Cardiac atrium fibroblast (primary cell): ENCODE measurements around the gene MRPL3.

GRCh38 chr3:129429505-129429871 lies 1.1 kb upstream of the EFCAB12 start:
- RAMPAGE, long total RNA: no peak

DNA sequence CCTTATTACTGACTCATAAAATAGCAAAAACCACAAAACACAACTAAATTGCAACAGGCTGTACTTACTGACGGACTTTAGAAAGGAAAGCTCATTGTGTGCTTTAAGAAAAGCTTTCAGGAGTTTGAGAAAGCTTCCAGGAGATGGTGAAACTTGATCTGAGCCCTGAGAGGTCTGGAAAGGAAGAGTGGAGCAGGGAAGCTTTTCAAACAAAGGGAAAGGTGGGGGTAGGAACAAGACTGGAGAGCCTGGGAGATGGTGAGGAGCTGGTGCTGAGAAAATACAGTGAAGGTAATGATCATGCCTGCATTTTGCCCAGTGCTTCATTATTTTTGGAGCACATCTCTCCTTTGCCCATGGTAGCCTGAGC lies 42.0 kb upstream of the RHO start:
- RAMPAGE, long total RNA: no peak

GRCh38 chr3:129591868-129592431 lies 14.5 kb downstream of the PLXND1 start:
- RAMPAGE, long total RNA: no peak

GRCh38 chr3:129592666-129593199 lies 13.7 kb downstream of the PLXND1 start:
- RAMPAGE, long total RNA: no peak

DNA sequence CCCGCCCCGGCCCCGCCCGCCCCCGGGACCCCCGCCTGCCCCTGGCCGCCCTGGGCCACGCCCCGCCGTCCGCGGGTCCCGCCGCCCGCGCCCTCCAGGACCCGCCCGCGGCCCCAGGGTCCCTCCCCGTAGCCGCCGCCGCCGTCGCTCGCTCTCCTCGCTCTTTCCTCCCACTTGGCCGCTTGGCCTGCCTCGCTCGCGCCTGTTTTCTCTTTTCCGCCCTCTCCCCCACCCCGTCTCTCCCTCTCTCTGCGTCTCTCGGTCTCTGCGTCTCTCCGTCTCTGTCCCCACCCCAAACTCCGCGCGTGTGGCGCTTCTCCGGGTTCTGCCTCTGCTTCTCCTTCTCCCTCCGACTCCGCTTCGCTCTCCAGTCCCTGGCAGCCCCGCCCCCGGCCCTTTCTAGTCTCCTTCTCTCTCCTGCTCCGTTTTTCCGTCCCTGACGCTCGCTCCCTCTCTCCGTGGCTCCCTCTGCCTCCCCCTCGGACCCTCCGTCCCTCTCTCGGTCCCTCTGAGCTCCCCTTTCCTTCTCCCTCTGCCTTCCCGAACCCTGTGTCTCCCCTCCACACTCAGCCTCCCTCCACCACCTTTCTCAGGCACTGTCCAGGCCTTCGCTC lies 492 bp upstream of the PLXND1 start:
- RAMPAGE, long total RNA: no peak

DNA sequence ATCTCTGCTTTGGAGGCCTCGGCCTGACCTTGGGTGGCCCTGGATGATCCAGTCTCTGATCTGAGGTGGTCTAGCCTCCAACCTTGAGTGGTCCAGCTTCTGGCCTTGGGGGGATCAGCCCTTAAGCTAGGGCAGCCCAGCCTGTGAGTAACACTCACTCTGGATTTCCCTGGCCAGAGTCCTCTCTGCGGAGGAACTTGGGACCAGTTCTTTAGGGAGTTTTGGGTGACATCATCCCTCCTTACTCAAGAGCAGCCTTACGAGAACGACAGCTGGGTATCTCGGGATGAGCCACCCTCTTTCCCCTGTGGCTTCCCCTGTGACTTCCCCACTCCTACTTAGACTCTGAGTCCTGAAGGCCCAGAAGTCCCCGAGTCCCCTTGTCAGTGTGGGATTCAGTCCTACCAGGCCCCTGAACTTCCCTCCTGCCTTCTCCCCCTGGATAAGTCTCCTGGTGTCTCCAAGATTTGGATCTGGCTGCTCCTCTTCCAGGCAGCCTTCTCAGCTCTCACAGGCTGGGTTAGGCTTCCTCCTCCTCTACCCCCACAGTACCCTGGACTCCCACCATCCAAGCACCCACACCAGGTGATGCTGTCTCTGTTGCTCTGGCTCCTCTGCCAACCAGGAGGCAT lies 10.3 kb upstream of the PLXND1 start:
- RAMPAGE, long total RNA: no peak

GRCh38 chr3:129626369-129627388 lies 20.2 kb upstream of the PLXND1 start:
- RAMPAGE, long total RNA: no peak

- RAMPAGE, long total RNA: no peak
These were observed 67.9 kb upstream of the PLXND1 start for GRCh38 chr3:129674355-129674790.

DNA sequence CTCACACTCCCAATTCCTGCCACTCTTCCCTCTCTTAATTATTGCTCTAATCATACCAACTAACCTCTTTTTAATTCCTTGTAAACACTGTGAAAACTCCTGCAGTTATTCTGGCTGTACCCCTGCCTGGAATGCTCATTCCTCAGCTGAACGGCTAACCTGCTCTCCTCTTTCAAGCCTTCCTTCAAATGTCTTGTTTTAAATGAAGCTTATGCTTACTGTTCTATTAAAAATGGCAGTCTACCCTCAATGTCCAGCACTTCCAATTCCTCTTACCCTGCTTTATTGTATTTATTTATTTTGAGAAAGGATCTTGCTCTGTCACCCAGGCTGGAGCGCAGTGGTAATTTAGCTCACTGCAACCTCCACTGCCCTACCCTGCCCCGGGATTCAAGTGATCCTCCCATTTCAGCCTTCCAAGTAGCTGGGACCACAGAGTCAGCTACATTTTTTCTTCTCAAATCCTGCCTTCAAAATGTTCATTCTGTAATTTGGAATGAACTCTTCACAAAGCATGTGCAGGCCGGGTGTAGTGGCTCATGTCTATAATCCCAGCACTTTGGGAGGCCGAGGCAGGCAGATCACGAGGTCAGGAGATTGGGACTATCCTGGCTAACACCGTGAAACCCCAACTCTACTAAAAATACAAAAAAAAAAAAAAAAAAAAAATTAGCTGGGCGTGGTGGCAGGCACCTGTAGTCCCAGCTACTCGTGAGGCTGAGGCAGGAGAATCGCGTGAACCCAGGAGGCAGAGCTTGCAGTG lies 114.8 kb upstream of the PLXND1 start:
- RAMPAGE, long total RNA: no peak

- RAMPAGE, long total RNA: no peak
These were observed 117.5 kb downstream of the TMCC1 start for GRCh38 chr3:129775959-129776465.

GRCh38 chr3:129942403-129942804 lies 32.1 kb upstream of the TRH start:
- RAMPAGE, long total RNA: no peak

GRCh38 chr3:130002731-130003318 lies 28.3 kb downstream of the TRH start:
- RAMPAGE, long total RNA: no peak

DNA sequence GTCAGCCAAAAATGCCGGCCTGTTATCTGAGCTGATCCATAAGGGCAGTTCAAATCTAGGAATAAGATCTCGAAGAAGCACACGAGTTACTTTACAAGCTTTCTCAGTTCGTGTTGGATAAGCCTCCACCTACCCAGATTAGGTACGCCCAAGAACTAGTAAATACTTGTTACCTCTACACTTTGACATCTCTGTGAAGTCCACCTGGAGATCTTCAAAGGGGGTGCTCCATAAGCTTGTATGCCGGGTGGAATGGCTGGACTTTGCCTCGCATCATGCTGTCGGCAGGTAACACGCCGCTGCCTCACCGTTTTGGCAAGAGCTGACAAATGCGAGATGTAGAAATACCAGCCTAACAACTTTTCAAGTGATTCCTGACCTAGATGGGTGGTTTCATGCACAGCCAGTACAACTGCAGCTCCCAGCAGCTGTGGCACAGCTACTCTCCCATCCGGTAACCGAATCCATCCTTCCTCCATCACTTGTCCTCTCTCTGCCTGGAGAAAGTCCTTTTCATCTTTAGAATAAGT lies 62.6 kb downstream of the ALG1L2 start:
- RAMPAGE, long total RNA: no peak

DNA sequence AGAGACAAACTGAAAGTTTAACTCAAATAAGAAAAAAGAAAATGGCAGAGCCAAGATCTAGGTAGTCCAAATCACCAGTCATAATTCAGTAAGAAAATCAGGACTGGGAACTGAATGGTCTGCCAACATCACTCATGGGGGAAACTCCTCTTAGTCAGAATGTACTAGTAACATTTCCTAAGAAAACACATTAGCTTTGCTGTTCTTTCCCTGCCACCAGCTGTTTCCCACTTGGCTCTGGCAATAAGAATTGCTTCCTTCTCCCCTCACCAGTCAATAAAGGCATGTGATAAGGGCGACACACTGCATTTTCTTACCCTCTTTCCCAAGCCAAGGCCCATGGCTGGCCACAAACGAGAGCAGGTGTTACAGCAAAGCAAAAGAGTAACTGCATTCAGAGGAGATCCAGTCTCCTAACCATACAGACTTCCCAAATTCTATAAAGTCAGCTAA lies 46.1 kb downstream of the PIK3R4 start:
- RAMPAGE, long total RNA: no peak

DNA sequence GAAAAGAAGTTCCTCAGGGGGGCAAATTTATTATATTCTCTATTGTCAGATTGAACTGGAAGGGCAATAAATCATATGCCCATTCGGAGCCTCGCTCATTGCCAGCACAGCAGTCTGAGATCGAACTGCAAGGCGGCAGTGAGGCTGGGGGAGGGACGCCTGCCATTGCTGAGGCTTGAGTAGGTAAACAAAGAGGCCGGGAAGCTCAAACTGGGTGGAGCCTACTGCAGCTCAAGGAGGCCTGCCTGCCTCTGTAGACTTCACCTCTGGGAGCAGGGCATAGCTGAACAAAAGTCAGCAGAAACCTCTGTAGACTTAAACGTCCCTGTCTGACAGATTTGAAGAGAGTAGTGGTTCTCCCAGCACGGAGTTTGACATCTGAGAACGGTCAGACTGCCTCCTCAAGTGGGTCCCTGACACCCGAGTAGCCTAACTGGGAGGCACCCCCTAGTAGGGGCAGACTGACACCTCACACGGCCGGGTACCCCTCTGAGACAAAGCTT lies 61.7 kb upstream of the ATP2C1 start:
- RAMPAGE, long total RNA: no peak

GRCh38 chr3:131491077-131491670 lies 11.6 kb downstream of the MRPL3 start:
- RAMPAGE, long total RNA: no peak

- RAMPAGE, long total RNA: start-site peak on the minus strand at chr3:131502825-131502972, 432 and 36 reads in 2 replicates
These were observed at the start of gene MRPL3 for GRCh38 chr3:131502470-131503297. TSS of gene MRPL3 (minus strand) at chr3:131502971.

DNA sequence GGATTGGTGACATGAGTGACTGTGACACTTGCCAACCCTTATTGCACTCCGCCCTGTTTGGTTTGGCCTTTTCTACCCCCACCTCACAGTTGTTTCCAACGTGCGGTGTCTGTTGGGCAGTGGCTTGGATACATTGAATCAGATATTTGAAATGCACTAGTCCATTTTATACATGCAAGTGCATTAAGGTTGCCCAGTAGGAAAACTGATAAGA lies 1.9 kb downstream of the NPHP3 start:
- RAMPAGE, long total RNA: no peak

GRCh38 chr3:133099983-133100402 lies 61.8 kb downstream of the TMEM108 start:
- RAMPAGE, long total RNA: no peak

GRCh38 chr3:133441658-133442264 lies 41.9 kb downstream of the BFSP2 start:
- RAMPAGE, long total RNA: no peak